HT1080 (cell line): Measurements from ENCODE around the genes TTC14 and ATP11B.

GRCh38 chr3:177377058-177377690 lies 179.9 kb upstream of the TBL1XR1 start:
RAMPAGE:
- cytosol, long total RNA = no peak
- long total RNA = no peak
- nucleus, long total RNA = no peak

GRCh38 chr3:177423366-177423898 lies 226.2 kb upstream of the TBL1XR1 start:
RAMPAGE:
- cytosol, long total RNA = no peak
- long total RNA = no peak
- nucleus, long total RNA = no peak

GRCh38 chr3:177452309-177453342 lies 255.3 kb upstream of the TBL1XR1 start:
RAMPAGE:
- cytosol, long total RNA = no peak
- long total RNA = no peak
- nucleus, long total RNA = no peak

DNA sequence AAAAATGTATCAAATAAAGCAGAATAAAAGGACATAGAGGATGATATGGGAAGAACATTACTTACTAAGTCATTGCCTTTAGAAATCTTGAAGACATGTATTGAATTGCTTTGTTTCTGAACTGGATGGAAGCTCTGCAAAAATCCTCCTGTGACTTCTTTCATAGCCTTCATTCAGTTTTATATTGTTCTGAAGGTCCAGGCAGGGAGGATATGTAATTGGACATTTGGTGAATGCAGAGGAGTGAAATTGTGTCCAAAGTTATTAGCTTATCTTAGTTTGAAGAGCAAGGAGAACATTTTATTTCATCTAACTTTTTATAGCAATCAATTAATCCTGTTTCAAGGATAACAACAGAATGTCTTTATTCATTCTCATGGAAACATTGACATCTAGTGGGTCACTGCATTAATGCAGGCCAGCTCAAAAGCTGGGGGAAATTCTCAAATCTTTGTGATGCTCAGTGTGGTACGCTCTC lies 151.1 kb upstream of the KCNMB2 start:
RAMPAGE:
- cytosol, long total RNA = no peak
- long total RNA = no peak
- nucleus, long total RNA = no peak

RAMPAGE:
- cytosol, long total RNA = no peak
- long total RNA = no peak
- nucleus, long total RNA = no peak
These were observed 200.0 kb downstream of the KCNMB2 start for GRCh38 chr3:178736187-178736735.

DNA sequence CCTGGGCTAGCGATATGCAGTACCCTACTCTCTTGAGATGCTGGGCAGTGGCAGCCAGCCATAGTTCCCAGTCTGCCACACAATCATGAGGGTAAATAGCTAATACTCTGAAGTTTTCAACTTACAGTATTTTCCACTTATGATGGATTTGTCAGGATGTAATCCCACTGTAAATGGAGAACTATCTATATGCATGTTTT lies 10.7 kb upstream of the KCNMB3 start:
RAMPAGE:
- cytosol, long total RNA = no peak
- long total RNA = no peak
- nucleus, long total RNA = no peak

DNA sequence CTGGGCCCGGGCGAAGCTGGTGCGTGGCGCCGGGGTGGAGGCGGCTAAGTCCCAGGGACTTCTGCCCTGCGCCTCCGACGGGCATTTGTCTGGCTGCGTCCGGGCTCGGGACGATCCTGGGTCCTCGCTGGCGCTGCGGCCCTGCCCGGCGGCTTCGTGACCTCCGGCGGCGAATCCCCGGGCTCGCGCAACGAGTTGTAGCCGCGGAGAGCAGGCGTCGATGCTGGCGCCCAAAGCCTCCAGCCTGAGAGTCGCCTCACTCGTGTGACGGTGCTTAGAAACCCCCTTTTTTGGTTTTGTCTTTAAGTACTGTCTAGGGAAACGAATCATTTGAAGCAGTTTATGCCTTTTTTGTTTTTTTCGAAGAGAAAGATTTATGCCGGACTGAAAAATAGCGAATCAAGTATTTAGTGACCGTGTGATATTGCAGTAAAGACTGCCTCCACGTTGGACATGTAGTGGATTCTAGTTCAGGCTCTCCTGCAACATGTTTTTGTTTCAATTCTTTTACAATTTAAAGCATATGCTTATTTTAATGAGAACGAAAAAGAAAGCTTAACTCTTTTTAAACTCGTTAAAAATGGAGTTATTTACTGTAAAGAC lies 845 bp downstream of the ZNF639 start:
RAMPAGE:
- cytosol, long total RNA = no peak
- long total RNA = no peak
- nucleus, long total RNA = no peak

DNA sequence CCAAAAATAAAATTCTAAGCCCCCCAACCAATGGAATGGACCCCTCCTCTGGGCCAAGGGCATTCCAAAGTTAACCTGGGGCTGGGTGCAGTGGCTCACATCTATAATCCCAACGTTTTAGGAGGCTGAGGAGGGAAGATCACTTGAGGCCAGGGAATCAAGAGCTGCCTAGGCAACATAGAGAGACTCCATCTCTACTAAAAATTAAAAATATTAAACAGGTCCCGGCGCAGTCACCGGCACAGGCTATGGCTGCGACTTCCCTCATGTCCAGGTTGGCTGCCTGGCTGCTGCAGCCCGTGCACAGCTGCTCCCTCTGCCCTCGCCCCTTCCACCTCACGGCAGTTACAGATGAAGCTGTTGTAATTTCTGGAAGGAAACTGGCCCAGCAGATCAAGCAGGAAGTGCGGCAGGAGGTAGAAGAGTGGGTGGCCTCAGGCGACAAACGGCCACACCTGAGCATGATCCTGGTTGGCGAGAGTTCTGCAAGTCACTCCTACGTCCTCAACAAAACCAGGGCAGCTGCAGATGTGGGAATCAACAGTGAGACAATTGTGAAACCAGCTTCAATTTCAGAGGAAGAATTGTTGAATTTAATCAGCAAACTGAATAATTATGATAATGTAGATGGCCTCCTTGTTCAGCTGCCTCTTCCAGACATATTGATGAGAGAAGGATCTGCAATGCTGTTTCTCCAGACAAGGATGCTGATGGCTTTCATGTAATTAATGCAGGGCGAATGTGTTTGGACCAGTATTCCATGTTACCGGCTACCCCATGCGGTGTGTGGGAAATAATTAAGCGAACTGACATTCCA lies 13.0 kb upstream of the GNB4 start:
RAMPAGE:
- cytosol, long total RNA = no peak
- long total RNA = no peak
- nucleus, long total RNA = no peak

DNA sequence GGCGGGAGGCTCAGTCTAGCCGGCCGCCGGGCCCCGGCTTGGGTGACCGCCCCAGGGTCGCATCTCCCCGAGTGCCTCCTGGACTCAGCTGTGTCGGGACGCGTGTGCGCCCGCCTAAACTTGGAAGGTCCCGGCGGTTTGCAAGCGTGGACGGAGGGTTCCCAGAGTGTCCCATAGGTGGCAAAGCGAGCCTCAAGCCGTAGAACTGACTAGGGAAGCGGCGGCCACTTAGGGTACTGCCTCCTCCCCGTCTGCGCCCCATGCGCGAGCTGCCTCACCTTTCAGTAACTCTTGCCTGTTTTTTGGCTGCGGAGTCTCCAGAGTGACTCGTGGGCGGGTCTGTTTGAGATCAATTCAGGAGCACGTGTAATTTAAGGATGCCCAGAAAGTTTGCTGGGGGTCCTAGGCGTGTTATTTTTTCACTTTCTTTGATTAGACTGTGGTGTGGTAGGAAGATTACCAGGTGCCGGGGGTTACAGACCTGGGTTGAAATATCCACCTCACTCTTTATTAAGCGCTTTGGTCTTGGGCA lies 749 bp downstream of the ACTL6A start:
RAMPAGE:
- cytosol, long total RNA = no peak
- long total RNA = no peak
- nucleus, long total RNA = no peak

DNA sequence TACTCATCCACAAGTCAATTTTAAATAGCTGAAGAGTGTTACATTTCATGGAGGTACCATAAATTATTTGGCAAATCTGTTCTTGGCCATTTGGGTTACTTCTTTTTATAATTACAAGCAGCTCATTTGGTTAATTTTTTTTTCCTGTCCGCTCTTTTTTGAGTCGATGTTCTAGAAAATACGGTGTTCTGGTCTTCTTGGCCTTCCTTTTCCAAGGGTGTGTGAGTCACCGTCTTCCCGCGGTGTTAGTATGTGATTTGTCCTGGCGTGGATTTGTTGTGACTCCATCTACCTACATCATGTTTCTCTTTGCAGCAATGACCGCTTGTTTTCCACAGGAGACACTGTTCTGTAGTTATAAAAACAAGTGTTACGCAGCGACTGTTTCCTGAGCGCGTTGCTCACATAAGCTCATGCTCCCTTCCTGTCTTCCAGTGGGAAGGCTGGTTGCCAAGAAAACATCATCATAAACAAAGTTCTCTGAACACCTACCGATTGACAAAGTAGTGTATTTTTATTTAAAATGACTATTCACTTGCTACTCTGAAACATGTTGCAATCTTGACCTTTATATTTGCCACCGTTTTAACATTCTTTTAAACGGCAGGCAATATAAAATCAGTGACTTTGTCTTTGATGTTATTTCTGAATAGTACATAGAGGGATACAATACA lies 18.9 kb downstream of the USP13 start:
RAMPAGE:
- cytosol, long total RNA = no peak
- long total RNA = no peak
- nucleus, long total RNA = no peak

GRCh38 chr3:179731432-179732177 lies 78.8 kb downstream of the USP13 start:
RAMPAGE:
- cytosol, long total RNA = no peak
- long total RNA = no peak
- nucleus, long total RNA = no peak

GRCh38 chr3:179760822-179761435 lies 108.1 kb downstream of the USP13 start:
RAMPAGE:
- cytosol, long total RNA = no peak
- long total RNA = no peak
- nucleus, long total RNA = no peak

GRCh38 chr3:179942096-179942668 lies 94.6 kb downstream of the PEX5L start:
RAMPAGE:
- cytosol, long total RNA = no peak
- long total RNA = no peak
- nucleus, long total RNA = no peak

DNA sequence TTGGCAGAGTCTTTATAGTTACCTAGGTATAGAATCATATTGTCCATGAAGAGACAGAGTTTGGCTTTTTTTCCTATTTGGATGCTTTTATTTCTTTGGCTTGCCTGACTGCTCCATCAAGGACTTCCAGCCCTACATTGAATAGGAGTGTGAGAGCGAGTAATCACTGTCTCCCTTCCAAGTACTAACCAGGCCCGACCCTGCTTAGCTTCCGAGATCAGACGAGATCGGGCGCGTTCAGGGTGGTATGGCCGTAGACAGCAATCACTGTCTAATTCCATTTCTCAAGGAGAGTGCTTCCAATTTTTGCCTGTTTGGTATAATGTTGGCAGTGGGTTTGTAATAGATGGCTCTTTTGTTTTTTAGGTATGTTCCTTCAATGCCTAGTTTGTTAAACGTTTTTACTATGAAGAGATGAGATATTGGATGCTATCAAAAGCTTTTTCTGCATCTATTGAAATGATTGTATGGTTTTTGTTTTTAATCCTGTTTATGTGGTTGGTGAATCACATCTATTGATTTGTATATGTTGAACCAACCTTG lies 125.1 kb upstream of the PEX5L start:
RAMPAGE:
- cytosol, long total RNA = no peak
- long total RNA = no peak
- nucleus, long total RNA = no peak

DNA sequence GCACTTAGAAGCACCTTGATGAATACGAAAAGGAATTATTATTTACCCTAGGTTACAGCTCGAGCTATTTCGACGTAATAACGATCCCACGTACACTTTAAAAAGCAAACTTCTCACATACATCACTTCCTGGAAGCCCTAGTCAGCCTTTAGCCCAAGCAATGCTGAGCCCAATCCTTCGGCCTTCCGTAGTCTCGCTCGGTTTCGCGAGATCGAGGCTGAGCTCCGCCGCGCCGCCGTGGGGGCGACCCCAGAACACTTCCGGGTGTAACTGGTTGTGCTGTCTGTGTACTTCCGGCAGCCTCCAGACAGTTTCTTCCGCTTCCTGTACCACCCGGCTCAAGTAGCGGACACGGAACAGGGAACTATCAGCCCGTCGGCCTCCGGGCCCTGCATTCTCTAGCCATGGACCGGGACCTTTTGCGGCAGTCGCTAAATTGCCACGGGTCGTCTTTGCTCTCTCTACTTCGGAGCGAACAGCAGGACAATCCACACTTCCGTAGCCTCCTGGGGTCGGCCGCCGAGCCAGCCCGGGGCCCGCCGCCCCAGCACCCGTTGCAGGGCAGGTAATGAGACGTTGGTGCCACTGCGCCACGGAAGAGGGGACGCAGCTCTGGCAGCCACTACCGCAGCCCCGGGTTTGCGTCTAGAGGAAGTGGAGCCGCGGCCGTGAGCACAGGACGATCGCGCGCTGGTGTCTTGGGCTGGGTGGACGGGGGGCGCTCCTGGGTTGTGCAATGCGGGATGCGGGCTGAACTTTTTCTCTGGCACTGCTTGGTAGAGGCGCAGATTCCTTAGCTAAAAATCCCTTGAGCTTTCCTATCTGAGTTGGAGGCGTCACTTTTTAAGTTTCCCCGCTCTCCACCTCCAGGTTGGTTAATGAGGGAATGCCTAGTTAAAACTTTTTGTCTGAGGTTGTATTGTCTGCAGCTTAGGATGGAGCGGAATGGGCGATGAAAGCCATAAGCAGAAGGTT lies at the start of gene TTC14:
TSS of gene TTC14 (plus strand) at position 307 of the 976 bp plus-strand sequence.
RAMPAGE:
- cytosol, long total RNA = no peak
- long total RNA = start-site peak on the plus strand centred at position 365 of the sequence, 29 bp wide, 64 reads
- nucleus, long total RNA = start-site peak on the plus strand centred at position 378 of the sequence, 92 bp wide, 1,089 and 571 reads in 2 replicates

DNA sequence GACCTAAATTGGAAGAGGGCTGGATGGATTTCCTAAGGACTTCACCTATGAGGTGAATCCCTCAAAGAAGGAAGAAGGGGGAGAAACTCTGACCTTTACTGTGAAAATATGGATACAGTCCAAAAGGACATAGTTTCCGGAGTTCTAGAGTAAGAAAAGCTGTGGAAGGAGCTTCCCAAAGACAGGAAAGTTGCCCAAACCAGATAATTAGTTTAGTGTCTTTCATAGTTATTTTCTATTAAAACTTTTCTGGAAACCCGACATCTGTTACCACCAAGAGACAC lies 6.8 kb downstream of the SOX2 start:
RAMPAGE:
- cytosol, long total RNA = no peak
- long total RNA = no peak
- nucleus, long total RNA = no peak

RAMPAGE:
- cytosol, long total RNA = no peak
- long total RNA = no peak
- nucleus, long total RNA = no peak
These were observed 7.5 kb downstream of the SOX2 start for GRCh38 chr3:181718977-181719920.

DNA sequence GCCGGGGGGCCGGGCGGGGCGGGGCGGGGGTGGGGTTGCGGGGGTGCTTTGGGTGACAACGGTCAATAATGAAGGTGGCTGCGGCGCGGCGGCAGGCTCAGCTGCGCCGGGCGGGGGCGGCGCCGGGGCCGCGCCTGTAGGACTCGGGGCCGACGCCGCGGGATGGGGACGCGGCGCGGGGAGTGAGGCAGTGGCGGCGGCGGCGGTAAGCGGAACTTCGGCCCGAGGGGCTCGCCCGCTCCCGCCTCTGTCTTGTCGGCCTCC lies at the start of gene ATP11B:
TSS of gene ATP11B (plus strand) at position 65 of the 264 bp plus-strand sequence.
RAMPAGE:
- cytosol, long total RNA = no peak
- long total RNA = no peak
- nucleus, long total RNA = no peak

RAMPAGE:
- cytosol, long total RNA = no peak
- long total RNA = no peak
- nucleus, long total RNA = no peak
These were observed 78.9 kb downstream of the ATP11B start for GRCh38 chr3:182872115-182872655.

GRCh38 chr3:182873790-182874174 lies 80.5 kb downstream of the ATP11B start:
RAMPAGE:
- cytosol, long total RNA = no peak
- long total RNA = no peak
- nucleus, long total RNA = no peak